BJ (cell line): Measurements from ENCODE around the genes OR2A5, OR2A2, CTAGE8 and OR2A1.

- CAGE, long polyA plus RNA = no peak
- RRBS = 2% methylated on average over 26 of the region's 45 CpGs
These were observed 261 bp downstream of the ZYX start for GRCh38 chr7:143381410-143381802.

DNA sequence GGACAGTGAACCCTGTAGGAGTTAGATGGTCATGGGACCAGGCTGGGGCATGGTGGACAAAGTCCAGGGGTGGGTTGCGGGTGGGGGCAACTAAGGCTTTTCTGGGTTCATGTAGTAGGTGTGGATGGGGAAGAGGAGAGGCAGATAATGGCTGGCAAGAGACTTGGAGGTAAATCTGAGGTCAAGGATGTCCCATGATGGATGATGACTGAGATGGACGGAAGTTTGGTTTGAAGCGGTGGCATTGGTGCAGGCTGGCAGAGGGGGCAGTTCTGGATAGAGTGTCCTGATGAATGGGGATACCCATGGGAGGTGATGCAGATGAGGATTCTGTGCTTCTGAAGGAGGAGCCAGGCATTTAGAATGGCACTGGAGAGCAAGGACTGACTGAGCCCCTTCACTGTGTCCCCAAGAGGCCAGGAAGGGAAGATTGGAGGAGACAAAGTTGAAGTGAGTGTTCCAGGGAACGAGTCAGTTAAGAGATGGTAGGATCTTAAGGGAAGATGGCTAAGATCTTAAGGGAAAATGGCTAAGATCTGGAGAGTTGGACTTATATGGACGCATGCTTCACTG lies 5.6 kb downstream of the ZYX start:
- CAGE, long polyA plus RNA = no peak
- RRBS = no CpG with 5 or more reads among the region's 5 CpGs

DNA sequence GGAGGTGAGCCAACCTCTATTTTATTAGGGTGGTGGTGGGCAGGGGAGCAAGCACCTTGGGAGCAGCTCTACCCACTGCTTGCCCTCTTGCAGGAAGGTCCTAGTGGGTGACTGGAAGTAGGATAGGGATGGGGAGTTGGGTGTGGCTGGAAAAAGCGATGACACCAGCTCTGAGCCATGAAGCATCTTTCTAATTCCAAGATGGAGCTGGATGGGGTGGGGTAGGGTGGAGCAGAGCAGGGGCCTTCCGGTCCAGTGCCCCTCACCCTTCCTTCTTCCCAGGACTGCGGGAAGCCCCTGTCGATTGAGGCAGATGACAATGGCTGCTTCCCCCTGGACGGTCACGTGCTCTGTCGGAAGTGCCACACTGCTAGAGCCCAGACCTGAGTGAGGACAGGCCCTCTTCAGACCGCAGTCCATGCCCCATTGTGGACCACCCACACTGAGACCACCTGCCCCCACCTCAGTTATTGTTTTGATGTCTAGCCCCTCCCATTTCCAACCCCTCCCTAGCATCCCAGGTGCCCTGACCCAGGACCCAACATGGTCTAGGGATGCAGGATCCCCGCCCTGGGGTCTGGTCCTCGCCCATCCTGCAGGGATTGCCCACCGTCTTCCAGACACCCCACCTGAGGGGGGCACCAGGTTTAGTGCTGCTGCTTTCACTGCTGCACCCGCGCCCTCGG lies 9.3 kb downstream of the ZYX start:
- CAGE, long polyA plus RNA = start-site peak on the minus strand centred at position 503 of the sequence, 30 bp wide, 18 and 14 reads in 2 replicates
- RRBS = no CpG with 5 or more reads among the region's 14 CpGs

DNA sequence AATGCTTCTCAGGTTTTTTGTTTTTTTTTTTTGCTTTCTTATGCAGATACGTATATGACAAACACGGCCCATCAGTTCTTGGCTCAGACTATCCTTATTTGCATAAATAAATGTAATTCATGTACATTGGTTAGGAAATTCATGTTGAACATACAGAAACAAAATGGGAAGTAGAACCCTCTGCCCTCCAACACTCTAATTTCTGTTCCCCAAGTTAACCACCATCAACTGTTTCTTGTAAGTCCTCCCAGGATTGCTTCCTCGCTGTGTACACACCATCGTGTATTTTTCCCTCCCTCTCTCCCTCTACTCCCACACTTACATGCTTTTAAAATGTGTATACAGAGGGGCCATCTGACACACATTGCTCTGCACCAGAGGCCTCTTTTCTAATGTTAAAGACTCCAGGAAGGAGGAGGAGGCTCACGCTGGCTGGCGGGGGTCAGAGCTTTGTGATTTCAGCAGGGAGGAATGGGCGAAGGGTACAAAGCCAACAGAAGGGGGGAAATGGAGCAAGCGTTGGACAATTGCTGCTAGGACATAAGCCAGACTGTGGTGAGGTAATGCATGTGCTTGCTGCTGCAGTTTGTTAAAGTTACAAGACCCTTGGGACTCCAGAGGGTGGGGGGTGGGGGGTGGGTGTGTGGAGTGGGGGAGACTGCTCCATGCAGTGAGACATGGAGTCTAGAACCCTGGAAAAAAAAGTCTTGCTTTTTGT lies 1.9 kb upstream of the EPHA1 start:
- CAGE, long polyA plus RNA = no peak
- RRBS = no CpG with 5 or more reads among the region's 8 CpGs

- CAGE, long polyA plus RNA = no peak
- RRBS = no CpG with 5 or more reads among the region's 6 CpGs
These were observed 15.9 kb downstream of the TCAF1 start for GRCh38 chr7:143885825-143886702.

- CAGE, long polyA plus RNA = no peak
- RRBS = no CpG with 5 or more reads among the region's 5 CpGs
These were observed 4.9 kb upstream of the TCAF1 start for GRCh38 chr7:143906769-143907300.

GRCh38 chr7:144048770-144049053 lies at the start of gene OR2A5:
Gene OR2A5, plus strand, starts transcription at chr7:144048948.
- CAGE, long polyA plus RNA = no peak
- RRBS = no CpG with 5 or more reads among the region's 1 CpG

DNA sequence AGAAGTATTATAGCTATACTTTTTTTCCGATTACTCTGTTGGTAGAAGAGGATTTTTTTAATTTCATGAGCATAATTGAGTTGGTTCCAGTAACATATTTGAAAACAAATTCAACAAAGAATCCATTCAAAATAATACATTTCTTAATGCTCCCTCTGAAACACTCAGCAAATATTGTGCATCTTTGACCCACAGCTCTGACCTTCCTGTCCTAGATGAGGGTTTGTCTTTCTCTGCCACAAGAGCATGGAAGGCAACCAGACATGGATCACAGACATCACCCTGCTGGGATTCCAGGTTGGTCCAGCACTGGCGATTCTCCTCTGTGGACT lies at the start of gene OR2A2:
OR2A2 (plus strand) TSS at position 247 of the 332 bp plus-strand sequence.
- CAGE, long polyA plus RNA = no peak
- RRBS = no CpG with 5 or more reads among the region's 2 CpGs

DNA sequence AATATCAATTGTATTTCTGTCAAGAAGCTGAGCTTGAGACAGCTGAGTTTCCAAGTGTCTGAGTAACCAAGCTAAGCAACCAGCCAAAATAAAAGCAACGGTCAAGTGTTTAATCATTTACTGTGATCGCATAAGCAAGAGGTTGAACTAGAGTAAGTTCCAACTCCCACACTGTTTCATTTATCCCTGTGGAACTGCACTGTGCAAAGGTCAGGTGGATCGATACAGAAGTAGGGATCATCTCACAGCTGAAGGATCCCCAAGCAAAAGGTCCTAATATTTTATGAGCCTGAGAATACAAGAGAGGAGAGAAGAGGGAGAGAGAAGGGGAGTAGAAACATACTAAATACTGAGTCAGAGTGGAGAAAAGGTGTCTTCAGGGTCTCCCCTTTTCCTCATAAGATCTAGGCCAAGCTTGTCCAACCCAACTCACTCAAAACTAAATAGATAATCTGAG lies 21.5 kb downstream of the OR2A14 start:
- CAGE, long polyA plus RNA = no peak
- RRBS = no CpG with 5 or more reads among the region's 3 CpGs

- CAGE, long polyA plus RNA = no peak
- RRBS = no CpG with 5 or more reads among the region's 20 CpGs
These were observed at the start of gene CTAGE8 for GRCh38 chr7:144269058-144269527. Gene CTAGE8, minus strand, starts transcription at chr7:144269288.

DNA sequence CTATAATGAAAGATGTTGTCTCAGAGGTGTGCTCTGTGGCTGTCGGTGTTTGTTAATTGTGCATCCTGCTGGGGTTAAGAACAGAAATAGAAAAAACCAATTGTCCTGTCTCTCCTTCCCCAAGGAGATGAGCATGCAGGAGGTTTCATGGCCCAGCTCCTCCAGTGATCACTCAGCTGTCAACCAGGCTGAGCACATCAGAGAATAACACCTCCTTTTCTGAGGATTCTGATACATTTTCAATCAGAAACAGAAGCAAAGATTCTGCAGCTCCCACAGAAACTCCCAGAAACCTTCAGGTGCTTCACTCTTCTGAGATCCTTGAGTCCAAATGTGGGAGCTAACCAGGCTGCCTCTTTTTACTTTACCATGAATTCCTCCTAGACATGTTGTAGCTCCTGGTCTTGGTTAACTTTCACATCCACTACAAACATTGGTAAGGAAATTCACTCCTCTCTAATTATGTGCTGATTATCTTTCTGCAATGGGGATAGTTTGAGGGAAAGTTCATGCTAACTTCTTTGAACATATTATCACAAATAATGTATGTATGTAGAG lies at the start of gene OR2A1:
OR2A1 (plus strand) TSS at position 308 of the 558 bp plus-strand sequence.
- CAGE, long polyA plus RNA = no peak
- RRBS = no CpG with 5 or more reads among the region's 1 CpG

DNA sequence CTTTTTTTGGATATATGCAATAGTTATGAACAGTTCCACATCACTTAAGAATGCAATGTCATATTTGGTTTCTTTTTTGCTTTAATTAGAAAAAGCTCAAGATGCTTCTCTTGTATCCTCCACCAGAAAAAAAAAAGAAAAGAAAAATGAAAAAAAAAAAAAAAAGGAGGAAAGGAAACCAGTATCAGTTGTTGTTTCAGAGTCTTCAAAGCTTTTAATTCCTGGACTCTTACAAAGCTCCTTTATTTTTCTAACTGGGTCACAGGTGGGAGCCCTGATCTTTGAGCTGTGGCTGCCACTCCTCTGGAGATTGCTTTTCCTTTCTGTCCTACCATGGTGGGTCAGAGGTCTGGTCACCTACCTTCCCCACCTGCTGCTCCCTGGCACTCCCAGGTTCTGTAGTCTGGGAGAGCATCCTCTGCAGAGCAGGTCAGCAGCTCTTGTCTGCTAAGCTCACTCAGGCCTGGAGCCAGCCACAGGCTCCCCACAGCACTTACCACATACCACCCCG lies 73.0 kb upstream of the TPK1 start:
- CAGE, long polyA plus RNA = no peak
- RRBS = no CpG with 5 or more reads among the region's 1 CpG

- CAGE, long polyA plus RNA = no peak
- RRBS = no CpG with 5 or more reads among the region's 2 CpGs
These were observed 119.5 kb upstream of the CNTNAP2 start for GRCh38 chr7:145997075-145997468.

DNA sequence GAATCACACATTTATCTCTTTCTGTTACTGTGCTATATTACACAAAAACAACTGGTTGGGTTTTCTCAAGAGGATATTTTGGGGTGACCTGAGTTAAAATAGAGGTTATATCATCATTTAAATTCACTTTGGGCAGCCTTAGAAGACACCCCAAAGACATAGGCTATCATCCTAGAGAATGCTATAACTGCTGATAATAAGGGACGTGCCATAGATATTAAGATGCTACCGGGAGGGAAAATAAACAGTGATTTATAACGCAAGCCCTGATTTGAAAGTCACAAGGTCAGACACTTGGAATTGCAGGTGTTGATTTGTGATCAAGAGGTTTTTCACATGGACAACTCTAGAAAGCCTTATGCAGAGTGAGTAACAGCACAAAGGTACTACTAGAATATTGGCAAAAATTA lies 465.7 kb downstream of the CNTNAP2 start:
- CAGE, long polyA plus RNA = no peak
- RRBS = no CpG with 5 or more reads among the region's 3 CpGs

- CAGE, long polyA plus RNA = no peak
- RRBS = no CpG with 5 or more reads among the region's 5 CpGs
These were observed 322.5 kb upstream of the C7orf33 start for GRCh38 chr7:148268137-148268406.

- CAGE, long polyA plus RNA = no peak
- RRBS = no CpG with 5 or more reads among the region's 7 CpGs
These were observed 55.4 kb upstream of the C7orf33 start for GRCh38 chr7:148535268-148535535.

DNA sequence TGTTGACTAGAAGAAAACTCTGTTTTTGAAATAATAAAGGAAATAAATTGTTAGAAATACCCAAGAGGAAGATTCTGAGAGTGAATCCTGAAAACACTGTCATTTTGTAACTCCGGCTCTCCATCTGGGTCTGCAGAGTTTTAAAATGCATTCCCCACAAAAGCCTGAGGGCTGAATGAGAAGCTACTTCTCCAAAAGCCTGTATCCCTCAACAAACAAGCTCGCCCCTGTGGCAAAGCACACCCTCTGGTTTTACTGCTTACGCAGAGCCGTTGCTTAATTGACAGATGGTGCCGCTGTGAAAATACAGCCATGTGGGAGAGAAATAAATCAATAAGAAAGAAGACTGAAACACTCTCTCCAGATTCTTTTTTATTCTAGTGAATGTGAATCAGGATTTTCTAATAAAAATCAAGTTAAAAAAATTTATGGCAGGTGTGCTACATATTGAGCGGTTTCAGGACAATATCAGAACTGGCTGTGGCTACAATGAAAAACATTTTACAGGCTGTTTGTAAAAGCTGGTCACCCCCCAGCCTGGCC lies 32.3 kb downstream of the C7orf33 start:
- CAGE, long polyA plus RNA = no peak
- RRBS = no CpG with 5 or more reads among the region's 6 CpGs

- CAGE, long polyA plus RNA = no peak
- RRBS = no CpG with 5 or more reads among the region's 4 CpGs
These were observed 48.6 kb downstream of the CUL1 start for GRCh38 chr7:148747041-148747923.

DNA sequence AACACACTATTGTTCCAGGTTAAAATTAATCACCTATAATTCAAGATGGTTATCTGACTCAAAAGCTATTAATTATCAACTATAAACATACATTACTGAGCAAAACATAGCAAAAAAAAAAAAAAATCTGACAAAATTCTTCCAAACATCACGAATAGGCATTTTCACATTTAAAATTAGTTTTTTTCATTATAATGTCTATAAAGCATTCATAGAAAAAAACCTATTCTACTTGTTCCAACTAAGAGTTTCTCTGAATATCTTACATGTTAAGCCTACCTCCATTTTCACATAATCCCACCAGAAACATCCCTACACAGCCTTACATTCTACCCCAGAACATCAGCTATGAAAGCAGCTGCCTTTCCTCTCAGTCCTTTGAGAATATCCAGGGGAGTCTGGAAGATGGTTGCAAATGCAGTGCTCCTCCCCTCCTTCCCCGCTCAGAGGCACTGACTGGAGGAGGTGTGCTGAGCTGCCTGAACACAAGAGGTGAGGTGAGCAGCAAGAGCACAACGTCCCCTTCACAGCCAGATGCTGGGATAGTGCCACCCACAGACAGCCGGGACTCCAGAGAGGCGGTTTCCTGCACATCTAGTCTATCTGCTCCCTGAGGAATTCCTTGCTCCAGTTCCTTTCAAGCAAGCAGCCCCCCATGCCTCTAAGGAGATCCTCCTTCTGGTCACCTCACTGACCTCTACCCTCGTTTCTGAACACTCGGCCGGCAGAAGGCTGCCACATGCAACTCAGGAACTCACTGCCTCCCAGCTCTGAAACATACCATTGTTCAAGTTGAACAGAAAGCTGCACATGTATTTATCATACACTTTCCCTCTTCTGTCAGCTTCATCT lies 74.3 kb downstream of the EZH2 start:
- CAGE, long polyA plus RNA = no peak
- RRBS = no CpG with 5 or more reads among the region's 8 CpGs

- CAGE, long polyA plus RNA = no peak
- RRBS = 1% methylated on average over 47 of the region's 92 CpGs
These were observed 889 bp downstream of the EZH2 start for GRCh38 chr7:148882838-148883966.